SK-MEL-5 (cell line): ENCODE data around the genes PTRHD1 and ASXL2.

GRCh38 chr2:24097552-24098317, 13.1 kb upstream of the TP53I3 start:
RAMPAGE:
- cytosol, long total RNA, result no peak
- long total RNA, result no peak
- nucleus, long total RNA, result no peak

DNA sequence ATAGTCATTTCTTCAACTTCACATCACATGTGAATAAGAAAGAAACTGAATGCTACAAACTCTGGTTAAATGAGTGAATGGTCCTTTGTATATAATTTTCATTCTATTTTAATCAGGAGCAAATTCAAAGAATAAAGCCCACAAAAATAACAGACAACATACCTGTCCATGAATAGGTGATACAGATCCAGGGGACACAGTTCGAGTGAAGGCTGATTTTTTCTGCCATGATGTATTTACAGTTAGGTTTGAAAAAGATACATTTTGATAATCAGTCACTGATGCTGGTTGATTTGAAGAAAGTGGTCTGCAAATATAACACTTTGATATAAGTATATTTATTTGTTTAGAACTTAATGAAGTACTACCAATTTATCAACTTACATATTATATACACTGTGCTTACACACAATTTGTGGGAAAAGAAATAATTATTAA, 86.1 kb downstream of the FAM228A start:
RAMPAGE:
- cytosol, long total RNA, result no peak
- long total RNA, result no peak
- nucleus, long total RNA, result no peak

GRCh38 chr2:24454189-24454726, 36.8 kb upstream of the NCOA1 start:
RAMPAGE:
- cytosol, long total RNA, result no peak
- long total RNA, result no peak
- nucleus, long total RNA, result no peak

RAMPAGE:
- cytosol, long total RNA, result no peak
- long total RNA, result no peak
- nucleus, long total RNA, result no peak
Measured at GRCh38 chr2:24543801-24544501, 52.9 kb downstream of the NCOA1 start.

DNA sequence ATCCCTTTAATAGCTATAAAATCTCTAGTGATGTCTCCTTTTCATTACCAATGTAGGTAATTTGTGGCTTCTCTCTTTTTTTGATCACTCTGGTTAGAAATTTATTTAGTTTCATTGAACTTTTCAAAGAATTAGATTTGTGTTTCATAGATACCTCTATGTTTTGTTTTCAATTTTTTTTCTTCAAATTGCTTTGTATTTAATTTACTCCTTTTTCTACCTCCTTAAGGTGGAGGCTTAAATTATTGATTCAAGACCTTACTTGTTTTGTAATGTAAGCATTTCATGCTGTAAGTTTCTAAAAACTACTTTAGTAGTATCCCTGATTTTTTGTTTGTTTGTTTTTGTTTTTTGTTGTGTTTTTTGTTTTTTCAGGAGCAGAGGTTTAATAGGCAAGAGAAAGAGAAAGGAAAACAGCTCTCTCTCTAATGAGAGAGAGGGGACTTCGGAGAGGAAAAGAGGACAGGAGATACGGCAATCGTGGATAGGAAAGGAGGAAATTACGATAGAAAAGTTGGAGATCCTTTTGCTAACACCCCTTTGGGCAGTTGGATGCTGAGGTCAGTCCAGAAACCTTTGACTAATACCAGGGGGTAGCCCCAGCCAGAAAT, 63.1 kb downstream of the NCOA1 start:
RAMPAGE:
- cytosol, long total RNA, result no peak
- long total RNA, result no peak
- nucleus, long total RNA, result no peak

DNA sequence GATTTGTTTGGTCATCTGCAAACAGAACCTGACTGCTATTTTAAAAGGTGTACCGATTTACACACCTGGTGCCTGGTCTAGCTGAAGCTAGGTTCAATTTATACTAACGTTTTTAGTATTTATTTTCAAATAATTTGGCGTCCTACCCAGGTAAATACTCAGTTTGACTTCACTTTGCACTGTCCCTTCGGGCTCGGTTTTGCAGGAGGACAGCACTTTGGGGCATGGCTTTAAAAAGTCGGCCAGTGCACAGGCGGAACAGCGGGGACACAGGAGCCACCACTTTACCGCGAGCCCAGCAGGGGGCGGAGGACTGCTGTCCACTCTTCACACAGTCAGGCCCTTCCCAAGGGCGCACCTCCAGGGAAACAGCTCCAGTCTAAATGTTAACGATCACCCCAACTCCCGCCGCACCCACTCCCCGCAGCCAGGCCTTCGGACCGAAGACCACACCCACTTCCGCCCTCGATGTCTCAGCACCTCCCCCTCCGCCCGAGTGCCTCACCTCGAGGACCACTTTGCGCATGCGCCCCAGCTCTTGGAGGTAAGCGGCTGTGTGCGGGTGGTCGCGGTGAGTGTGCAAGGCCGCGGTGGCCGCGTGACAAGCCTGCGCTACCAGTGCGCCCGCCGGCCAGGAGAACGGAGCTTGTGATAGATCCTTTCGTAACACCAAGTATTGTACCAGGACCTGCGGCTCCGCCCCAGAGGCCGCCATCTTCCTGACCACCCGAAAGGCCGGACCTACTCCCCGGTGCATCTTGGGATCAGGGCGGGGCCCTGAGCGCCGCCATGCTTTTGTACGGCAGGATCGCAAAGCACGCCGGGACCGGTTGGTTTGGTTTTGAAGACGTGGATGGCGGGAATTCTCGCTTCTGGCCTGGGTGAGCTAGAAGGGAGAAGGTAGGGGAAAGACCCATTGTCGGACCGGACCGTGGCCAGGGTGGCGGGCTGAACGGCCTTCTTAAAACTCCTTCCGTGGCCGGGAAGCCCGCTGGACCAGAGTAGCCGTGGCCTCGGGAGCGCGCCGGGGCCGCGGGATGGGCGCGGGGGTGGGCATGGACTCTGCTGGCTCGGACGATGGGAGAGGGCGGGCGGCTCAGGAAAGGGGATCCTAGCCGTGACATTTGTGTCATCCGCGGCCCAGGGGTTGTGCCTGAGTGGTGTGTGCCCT, at the start of gene PTRHD1:
PTRHD1 (minus strand) TSS at position 771 of the 1,171 bp plus-strand sequence.
RAMPAGE:
- cytosol, long total RNA, result start-site peak on the minus strand centred at position 738 of the sequence, 36 bp wide, 1,125 and 2,999 reads in 2 replicates; start-site peak on the plus strand centred at position 828 of the sequence, 134 bp wide, 340 and 338 reads in 2 replicates
- long total RNA, result start-site peak on the minus strand centred at position 737 of the sequence, 34 bp wide, 726 and 2,305 reads in 2 replicates
- nucleus, long total RNA, result no peak

DNA sequence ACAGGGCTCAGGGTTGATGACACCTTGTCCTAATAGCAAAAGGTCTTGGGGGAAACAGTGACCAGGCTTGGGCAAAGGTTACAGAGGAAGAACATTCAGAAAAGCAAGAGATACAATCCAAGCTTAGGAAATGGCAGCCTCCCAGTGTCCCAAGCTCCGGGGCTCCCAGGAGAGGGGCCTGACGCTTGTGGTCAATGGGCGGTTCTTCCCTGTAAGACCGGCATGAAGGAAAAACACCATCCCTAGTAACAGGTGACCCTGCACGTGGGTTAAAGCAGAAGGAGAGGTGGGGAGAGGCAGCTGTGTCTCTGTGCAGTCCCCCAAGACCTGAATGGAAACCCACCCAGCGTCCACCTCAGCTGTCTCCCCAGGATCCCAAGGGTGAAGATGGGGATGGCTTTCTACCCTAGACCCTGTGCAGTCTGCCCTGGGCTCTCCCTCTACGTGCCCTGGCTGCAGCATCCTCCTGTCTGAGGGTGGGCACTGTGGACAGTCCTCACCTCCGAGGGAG, 60.5 kb downstream of the ADCY3 start:
RAMPAGE:
- cytosol, long total RNA, result no peak
- long total RNA, result no peak
- nucleus, long total RNA, result no peak

GRCh38 chr2:24873427-24874509, 46.3 kb downstream of the ADCY3 start:
RAMPAGE:
- cytosol, long total RNA, result no peak
- long total RNA, result no peak
- nucleus, long total RNA, result no peak

RAMPAGE:
- cytosol, long total RNA, result no peak
- long total RNA, result no peak
- nucleus, long total RNA, result no peak
Measured at GRCh38 chr2:24885176-24886220, 34.5 kb downstream of the ADCY3 start.

RAMPAGE:
- cytosol, long total RNA, result no peak
- long total RNA, result no peak
- nucleus, long total RNA, result no peak
Measured at GRCh38 chr2:24984795-24985453, 13.2 kb upstream of the DNAJC27 start.

DNA sequence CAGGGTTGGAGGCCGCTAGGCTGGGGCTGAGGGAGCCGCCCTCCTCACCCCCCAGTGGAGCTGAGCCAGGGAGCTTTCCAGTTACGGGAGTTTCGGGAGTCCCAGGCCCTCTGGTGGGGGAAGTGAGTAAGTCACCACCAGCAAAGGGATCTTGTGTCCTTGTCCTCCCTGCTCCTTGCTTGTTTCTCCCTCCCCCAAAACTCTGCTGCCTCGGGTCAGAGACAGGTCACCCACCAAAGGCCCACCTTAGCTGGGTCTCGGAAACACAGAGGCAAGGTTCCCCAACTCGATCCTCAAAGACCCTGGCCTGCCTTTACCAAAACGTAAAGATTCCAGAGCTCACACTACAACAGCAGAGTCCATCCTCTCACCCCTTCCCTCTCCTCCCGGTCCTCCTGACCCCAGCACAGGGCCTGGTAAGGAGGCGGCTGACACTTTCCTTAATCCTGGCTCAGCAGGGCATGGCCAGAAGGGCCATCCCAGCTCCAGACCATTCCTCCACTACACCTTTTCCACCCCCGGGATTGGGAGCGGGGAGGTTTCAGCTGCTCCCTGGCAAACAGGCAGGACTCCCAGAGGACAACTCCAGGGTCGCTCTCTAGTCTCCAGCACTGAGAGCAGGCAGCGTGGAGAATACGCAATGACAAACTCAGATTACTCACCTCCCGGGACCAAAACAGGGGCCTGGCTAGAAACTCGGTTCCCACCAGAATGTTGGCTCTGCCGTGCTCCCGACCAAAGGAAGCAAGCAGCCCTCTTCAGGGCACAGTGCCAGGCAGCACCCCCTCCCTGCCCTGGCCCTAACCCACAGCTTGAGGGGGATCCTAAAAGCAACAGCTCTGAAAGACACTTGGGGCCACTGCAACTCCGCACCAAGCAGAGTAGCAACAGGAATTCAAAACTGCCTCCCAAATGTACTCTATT, 60.8 kb upstream of the POMC start:
RAMPAGE:
- cytosol, long total RNA, result no peak
- long total RNA, result no peak
- nucleus, long total RNA, result no peak

DNA sequence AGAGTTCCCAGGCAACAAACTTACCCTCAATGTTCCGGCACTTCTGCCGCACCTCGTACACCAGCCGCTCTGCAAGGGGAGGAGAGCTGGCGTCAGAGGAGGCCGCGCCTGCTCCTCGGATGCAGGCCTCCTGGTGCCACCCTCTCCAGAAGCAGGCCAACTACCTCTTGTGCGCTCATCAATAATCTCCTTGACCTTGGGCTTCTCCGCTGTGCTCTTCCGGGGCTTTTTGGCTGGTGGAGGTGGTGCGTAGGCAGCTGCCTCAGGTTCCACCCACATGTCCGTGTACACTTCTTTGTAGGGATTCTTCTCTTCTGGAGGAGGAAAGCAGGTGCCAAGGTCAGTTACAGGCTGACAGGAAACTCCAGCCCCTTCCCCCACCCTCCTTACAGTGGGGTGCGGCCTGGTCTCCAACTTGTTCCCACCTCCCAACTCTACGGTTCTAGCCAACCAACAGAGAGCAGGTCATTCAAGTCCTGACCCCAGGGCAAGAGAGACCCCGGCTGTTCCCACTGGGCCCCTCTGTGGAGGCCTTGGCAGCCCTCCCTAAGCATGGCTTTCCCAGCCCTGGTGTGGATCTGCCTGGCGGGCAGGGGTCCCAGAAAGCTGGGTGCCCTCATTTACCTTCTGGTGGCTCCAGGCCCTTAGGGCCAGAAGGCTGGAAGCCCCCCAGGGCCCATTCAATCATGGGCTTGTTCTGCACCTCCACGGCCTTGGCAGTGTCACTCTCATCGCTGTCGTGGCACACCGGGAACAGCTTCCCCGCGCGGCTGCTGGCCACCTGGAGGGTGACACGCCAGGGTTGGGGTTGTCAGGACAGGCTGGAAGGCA, 77.8 kb upstream of the POMC start:
RAMPAGE:
- cytosol, long total RNA, result no peak
- long total RNA, result no peak
- nucleus, long total RNA, result no peak

DNA sequence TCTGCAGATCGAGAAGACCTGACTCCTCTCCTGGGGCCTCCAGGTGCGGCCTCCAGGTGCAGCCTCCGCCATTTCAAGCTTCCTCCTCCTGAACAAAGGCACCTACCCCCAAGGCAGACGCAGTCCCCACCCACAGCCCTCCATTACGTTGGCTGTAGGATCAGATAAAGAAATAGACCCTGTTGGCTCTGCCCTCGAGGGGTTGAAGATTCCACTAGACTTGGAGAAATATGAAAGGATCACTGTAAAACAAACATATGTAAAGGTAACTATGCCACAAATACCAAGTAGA, 84.7 kb upstream of the POMC start:
RAMPAGE:
- cytosol, long total RNA, result no peak
- long total RNA, result no peak
- nucleus, long total RNA, result no peak

DNA sequence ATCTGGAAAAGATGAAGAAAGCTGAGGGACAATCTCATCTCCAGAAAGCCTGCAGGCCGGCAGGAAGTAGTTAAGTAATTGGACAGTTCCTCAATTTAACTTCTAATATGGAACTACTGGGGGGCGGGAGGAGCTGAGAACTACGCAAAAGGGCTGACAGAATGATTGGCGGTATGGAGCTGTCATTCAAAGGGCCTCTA, 91.0 kb downstream of the DTNB start:
RAMPAGE:
- cytosol, long total RNA, result no peak
- long total RNA, result no peak
- nucleus, long total RNA, result no peak

DNA sequence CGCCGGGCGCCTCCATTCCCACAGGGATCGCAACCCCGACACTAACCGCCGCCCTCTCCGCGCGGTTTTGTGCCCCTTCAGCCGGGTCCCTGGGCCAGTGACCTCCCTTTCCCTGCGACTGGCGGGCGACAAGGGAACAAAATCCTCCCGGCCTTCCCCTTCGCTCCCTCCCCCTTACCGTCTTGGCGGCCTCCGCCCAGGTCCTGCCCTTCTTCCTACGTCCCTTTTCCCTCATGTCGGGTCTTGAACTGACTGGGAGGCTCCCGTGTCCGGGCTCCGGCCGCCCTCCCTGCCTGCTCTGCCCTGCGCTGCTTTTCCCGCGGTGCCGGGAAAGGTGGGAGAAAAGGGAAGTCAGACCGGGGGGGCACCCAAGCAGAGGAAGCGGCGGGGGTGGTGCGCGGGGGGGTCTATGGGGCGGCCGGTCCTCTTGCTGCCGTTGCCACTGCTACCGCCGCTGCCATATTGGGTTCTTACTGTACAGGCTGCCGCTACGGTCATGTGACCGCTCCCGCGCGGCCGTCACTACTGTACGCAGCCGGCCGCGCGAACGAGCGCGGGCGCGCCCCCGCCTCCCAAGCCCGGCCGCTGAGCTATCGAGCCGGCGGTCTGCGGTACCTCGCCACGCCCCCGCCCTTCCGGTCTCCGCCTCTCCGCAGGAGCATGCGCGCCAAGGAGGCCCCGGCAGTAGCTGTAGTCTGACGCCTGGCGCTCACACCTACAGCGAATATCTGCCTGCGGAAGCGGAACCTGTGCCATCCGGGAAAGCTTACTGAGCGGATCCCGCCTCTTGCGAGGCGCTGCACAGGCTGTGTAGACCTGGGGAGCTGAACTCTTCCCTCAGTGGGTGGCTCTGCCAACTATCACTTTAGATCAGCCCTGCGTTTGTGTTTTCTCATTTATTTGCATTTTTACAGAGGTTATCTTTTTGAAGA, at the start of gene ASXL2:
ASXL2 (minus strand) TSS at position 500 of the 932 bp plus-strand sequence.
RAMPAGE:
- cytosol, long total RNA, result start-site peak on the minus strand centred at position 340 of the sequence, 102 bp wide, 27 and 20 reads in 2 replicates
- long total RNA, result no peak
- nucleus, long total RNA, result start-site peak on the minus strand centred at position 250 of the sequence, 273 bp wide, 57 and 5 reads in 2 replicates; start-site peak on the minus strand centred at position 499 of the sequence, 62 bp wide, 272 and 70 reads in 2 replicates

DNA sequence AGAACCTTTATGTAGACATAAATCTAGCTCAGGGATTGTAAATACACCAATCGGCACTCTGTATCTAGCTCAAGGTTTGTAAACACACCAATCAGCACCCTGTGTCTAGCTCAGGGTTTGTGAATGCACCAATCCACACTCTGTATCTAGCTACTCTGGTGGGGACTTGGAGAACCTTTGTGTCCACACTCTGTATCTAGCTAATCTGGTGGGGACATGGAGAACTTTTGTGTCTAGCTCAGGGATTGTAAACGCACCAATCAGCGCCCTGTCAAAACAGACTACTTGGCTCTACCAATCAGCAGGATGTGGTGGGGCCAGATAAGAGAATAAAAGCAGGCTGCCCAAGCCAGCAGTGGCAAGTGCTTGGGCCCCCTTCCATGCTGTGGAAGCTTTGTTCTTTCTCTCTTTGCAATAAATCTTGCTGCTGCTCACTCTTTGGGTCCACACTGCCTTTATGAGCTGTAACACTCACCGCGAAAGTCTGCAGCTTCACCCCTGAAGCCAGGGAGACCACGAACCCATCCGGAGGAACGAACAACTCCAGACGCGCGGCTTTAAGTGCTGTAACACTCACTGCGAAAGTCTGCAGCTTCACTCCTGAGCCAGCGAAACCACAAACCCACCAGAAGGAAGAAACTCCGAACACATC, 37.9 kb upstream of the ASXL2 start:
RAMPAGE:
- cytosol, long total RNA, result no peak
- long total RNA, result no peak
- nucleus, long total RNA, result no peak

DNA sequence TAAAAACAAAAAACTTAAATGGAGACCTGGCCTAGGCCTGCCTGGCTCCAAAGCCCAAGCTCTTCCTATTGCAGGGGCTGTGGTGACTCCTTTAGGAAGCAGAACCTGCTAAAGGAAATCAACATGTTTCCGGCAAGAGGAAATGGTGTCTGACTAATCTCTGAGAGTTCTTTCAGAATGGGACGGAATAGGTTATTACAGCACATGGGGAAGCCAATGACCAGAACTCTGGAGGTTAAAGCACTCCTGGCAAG, 21.4 kb downstream of the KIF3C start:
RAMPAGE:
- cytosol, long total RNA, result no peak
- long total RNA, result no peak
- nucleus, long total RNA, result no peak

DNA sequence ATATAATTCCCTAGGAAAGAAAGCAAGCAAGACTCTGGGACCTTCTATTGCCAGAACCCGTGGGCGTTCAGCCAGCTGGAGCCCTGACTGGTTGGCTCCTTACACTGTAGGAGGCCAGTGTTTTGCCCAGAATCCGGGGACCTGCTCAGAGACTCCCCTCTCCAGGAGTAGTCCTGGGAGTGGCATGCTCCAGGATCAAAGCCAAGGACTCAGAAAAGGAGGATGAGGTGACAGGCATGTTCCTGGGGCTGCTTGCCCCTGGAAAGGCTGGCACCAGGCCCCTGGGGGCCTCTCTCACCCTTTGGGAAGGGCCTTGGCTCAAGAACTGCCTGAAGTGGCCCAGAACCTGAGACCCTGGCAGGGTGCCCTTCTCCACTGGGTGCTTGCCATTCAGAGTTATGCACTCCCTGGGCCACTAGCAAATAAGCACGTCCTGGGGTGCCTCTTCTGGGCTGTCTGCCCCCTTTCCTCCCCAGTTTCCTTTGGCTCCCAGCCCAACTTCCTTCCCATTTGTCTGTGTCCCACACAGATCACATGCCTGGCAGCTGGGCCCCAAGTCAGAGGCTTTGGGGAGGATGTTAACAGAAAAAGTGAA, 19.6 kb upstream of the KIF3C start:
RAMPAGE:
- cytosol, long total RNA, result no peak
- long total RNA, result no peak
- nucleus, long total RNA, result no peak

RAMPAGE:
- cytosol, long total RNA, result no peak
- long total RNA, result no peak
- nucleus, long total RNA, result no peak
Measured at GRCh38 chr2:26245685-26246397, 1.1 kb downstream of the HADHB start.

DNA sequence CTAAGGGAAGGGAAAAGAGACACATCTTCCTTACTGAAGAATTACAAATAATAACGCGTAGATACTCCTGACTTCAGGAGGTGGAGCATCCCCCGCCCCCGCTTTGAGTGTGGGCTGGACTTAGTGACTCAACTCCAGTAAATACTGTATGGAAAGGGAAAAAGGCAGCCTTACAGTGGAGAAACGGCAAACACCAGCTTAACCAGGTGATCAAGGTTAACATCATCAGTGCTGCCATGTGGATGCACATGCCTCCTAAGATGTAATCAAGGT, 47.9 kb downstream of the HADHB start:
RAMPAGE:
- cytosol, long total RNA, result no peak
- long total RNA, result no peak
- nucleus, long total RNA, result no peak